Epithelial cell of prostate (primary cell): ENCODE data around the genes APBB3, PCDHA1, PCDHA2, PCDHA5, PCDHA6, PCDHA8, PCDHAC2, PCDHB6, PCDHB7, PCDHB11, PCDHGB2, PCDHGA8, PCDHGA9 and PCDHGA12.

DNA sequence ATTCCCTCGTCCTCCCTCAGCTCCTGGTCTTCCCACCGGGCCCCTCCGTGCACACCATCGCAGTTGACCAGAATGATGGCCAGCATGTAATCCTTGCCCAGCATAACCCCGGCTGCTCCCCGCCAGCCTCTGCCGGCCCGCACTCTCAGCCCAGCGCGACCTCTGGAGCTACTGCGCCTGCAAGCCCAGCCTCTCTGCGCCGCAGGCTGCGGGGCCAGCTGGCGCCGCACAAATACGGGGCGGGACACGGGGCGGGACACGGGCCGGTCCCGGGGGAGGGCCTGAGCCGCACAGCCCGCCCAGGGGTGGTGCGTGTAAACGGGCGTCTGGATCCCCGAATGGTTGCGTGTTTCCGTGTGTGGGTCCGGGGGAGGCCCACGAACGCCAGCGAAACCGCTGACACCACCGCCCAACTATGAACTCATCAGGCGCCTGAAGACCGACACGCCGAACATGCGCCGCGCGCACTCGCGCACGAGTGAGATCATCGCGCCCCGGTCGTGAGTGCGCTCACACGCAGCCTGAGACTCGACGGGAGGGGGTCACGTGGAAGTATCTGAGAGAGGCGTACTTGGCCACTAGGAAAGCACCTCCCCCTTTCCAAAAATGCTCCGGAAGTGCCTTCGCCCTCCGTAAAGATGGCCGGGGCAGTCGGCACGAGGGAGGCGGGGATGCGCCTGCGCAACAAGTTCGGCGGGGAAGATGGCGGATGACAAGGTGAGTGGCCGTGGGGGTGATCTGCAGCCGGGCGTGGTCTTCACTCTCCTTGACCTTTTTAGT is at the start of gene APBB3:
TSS of gene APBB3 (minus strand) at position 457 of the 780 bp plus-strand sequence.
- RRBS, result under 1% methylated on average over 25 of the region's 73 CpGs

DNA sequence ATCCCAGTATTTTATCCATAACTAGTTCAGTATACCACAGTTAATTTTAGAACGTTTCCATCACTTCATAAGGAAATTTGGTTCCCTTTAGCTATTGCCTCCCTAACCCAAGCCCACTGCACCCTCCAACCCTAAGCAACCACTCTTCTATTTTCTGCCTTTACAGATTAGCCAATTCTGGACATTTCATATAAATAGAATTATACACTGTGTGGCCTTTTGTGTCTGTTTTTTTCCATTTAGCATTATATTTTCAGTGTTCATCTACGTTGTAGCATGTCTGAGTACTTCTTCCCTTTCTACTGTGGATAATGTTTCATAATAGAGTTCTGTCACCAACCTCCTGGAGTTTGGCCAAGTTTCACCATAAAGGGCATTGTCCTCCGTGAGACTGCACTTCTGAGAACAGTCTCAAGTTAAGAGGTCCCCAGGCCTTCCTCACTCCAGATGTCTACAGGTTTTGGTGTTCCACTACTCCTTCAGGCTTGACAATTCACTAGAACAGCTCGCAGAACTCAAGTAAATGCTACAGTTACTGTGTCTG is 30.8 kb downstream of the SLC35A4 start:
- RRBS, result no CpG with 5 or more reads among the region's 4 CpGs

GRCh38 chr5:140785943-140786415 is at the start of gene PCDHA1:
Gene PCDHA1, plus strand, starts transcription at chr5:140786140.
- RRBS, result 7% methylated on average over 2 of the region's 11 CpGs

- RRBS, result no CpG with 5 or more reads among the region's 9 CpGs
These were observed at the start of gene PCDHA2 for GRCh38 chr5:140794583-140795054. Gene PCDHA2, plus strand, starts transcription at chr5:140794852.

DNA sequence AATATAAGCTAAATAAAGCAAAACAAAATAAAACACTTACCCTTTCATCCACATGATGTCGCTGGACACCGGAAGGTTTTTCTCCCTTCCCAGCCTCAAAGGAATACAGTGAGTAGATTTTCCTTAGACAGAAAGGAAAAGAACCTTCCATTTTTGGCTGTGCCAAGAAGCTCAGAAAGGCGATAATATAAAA is at the start of gene PCDHA5:
TSS of gene PCDHA5 (plus strand) at position 115 of the 193 bp plus-strand sequence.
- RRBS, result no CpG with 5 or more reads among the region's 3 CpGs

DNA sequence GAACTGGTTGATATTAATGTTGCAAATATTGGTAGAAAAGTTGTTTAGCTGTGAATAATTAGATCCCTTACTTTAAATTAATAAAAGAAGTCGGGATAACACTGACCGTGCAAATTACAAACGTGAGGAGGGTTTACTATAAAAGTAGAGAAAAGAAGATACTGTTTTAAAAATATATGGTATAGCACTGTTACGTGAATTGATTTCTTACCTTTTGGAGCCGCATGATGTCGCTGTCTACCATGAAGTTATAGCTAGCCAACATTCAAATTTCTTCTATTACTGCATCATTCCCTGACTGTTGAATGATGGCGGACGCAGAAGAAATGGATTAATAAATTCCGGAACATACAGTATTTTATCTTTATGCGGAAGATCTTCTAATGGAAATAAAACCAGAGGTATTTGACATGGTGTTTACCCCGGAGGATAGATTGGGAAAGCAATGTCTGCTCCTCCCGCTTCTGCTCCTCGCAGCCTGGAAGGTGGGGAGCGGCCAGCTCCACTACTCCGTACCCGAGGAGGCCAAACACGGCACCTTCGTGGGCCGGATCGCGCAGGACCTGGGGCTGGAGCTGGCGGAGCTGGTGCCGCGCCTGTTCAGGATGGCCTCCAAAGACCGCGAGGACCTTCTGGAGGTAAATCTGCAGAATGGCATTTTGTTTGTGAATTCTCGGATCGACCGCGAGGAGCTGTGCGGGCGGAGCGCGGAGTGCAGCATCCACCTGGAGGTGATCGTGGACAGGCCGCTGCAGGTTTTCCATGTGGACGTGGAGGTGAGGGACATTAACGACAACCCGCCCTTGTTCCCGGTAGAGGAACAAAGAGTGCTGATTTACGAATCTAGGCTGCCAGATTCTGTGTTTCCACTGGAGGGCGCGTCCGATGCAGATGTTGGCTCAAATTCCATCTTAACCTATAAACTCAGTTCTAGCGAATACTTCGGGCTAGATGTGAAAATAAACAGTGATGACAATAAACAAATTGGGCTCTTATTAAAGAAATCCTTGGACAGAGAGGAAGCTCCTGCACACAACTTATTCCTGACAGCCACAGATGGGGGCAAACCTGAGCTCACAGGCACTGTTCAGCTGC is at the start of gene PCDHA6:
TSS of gene PCDHA6 (plus strand) at position 279 of the 1,095 bp plus-strand sequence.
- RRBS, result 22% methylated on average over 3 of the region's 46 CpGs

DNA sequence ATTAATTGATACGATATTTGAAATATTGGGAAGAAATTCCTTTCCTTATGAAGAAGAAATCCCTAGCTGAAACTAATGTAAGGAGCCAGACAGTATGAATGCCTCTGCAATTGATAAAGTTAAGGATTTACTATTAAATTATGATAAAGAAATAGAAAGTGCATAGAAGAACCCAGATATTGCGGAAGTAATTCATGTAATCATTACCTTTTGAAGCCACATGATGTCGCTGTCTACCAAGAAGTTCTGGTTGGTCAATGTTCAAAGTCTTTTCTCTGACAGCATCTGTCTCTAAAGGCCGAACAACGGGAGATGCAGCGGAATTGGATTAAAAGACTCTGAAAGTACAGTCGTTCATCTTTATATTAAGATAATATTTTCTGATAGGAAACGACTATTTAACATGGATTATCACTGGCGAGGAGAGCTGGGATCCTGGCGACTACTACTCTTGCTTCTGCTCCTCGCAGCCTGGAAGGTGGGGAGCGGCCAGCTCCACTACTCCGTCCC is at the start of gene PCDHA8:
TSS of gene PCDHA8 (plus strand) at position 269 of the 510 bp plus-strand sequence.
- RRBS, result no CpG with 5 or more reads among the region's 13 CpGs

DNA sequence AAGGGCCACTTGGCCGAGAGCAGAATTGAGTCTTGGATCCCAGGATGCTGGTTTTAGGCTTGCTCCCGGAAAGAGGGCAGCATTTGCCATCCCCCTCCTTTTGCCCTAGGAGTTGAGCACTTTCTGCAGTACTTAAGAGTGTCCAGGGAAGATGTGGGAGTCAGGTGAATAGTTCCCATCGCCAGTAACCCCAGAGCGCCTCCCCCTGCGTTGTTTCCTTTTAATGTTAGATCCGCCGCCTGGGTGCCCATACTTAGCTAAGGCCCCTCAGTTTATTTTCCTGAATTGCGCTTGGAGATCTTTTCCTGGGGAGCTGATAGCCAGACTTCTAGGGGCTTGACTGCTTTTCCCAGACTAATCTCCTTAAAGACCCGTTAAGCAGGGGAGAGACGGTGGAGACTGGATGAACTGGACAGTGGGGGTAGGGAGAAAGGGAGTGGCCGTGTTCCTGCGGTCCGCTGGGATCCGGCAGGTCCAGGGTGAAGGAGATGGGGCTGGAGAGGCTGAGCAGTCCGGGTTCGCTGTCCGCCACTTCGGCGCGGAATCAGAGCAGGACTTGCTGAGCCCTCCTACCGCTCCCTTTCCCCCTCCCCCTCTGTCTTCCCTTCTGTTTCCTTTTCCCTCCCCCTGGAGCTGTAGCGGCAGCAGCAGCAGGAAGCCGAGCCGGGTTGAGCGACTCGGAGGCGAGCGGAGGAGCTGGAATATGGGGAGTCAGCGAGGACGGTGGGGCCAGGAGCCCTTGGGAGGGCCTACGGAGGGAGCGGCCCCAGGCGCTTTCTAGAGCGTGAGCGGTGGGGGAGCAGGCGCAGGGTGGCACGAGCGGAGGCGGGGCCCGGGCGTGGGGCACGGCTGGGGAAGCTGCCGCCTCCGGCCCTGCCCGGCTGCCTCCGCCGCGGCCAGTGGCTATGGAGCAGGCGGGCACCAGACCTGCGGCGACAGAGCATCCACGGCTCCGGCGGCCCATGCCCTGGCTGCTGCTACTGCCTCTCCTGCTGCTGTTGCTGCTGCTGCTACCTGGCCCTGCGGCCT is at the start of gene PCDHAC2:
TSS of gene PCDHAC2 (plus strand) at position 615 of the 1,029 bp plus-strand sequence.
- RRBS, result under 1% methylated on average over 15 of the region's 55 CpGs

GRCh38 chr5:140966891-140967294 is 617 bp downstream of the PCDHAC2 start:
- RRBS, result 1% methylated on average over 12 of the region's 42 CpGs

DNA sequence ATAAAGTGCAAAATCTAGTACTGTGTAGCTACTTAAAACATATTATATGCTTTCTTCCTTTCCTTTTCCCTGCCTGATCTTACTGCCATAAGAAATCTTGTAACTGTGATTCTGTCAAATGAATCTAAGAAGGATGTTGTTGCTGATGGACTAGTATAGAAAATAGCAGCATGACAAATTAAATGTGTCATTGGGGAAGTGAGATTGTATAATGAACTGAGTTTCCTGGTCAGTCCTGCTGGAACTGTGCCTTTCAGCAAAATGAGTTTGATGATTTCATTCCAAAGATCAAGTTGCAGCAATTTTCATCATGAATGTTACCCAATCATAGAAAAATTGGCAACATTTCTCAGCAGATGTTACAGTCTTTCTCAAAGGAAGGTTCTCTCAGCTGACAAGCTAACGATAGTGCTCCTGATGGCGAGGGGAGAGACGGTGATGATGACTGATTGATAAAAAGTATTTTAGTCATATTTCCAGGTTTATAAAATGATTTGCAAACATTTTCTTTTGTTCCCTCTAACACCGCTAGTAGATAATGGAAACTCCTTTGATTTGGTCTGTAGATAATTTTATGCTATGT is 10.7 kb downstream of the PCDHAC2 start:
- RRBS, result no CpG with 5 or more reads among the region's 4 CpGs

- RRBS, result no CpG with 5 or more reads among the region's 12 CpGs
These were observed 35.0 kb downstream of the PCDHAC2 start for GRCh38 chr5:141001165-141001829.

DNA sequence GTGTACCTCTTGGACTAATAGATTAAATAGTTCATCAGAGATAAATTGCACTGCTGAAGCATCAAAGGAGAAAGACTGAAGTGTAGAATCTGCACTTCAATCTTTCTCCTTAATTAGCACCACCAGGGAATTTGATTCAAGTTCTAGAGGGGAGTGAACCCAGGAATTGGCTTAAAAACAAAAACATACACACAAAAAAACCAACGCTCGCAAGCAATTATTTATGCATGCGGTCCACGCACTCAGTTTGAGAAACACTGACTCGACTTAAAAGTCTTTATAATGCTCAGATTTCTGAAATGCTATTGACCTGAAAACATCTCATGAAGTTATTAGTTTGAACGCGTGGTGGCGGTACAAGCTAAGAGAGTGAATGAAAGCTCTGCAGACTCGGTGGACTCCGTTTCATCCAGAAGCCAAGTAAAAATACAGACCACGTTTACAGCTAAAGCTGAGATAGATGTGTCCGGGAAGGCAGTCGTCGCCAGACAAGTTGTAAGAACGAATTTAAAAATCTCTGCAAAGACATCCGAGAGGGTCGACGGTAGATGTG is at the start of gene PCDHB6:
TSS of gene PCDHB6 (plus strand) at position 403 of the 553 bp plus-strand sequence.
- RRBS, result no CpG with 5 or more reads among the region's 18 CpGs

GRCh38 chr5:141172329-141172958 is at the start of gene PCDHB7:
Gene PCDHB7, plus strand, starts transcription at chr5:141172644.
- RRBS, result no CpG with 5 or more reads among the region's 16 CpGs

GRCh38 chr5:141199306-141199930 is at the start of gene PCDHB11:
Gene PCDHB11, plus strand, starts transcription at chr5:141199627.
- RRBS, result no CpG with 5 or more reads among the region's 13 CpGs

DNA sequence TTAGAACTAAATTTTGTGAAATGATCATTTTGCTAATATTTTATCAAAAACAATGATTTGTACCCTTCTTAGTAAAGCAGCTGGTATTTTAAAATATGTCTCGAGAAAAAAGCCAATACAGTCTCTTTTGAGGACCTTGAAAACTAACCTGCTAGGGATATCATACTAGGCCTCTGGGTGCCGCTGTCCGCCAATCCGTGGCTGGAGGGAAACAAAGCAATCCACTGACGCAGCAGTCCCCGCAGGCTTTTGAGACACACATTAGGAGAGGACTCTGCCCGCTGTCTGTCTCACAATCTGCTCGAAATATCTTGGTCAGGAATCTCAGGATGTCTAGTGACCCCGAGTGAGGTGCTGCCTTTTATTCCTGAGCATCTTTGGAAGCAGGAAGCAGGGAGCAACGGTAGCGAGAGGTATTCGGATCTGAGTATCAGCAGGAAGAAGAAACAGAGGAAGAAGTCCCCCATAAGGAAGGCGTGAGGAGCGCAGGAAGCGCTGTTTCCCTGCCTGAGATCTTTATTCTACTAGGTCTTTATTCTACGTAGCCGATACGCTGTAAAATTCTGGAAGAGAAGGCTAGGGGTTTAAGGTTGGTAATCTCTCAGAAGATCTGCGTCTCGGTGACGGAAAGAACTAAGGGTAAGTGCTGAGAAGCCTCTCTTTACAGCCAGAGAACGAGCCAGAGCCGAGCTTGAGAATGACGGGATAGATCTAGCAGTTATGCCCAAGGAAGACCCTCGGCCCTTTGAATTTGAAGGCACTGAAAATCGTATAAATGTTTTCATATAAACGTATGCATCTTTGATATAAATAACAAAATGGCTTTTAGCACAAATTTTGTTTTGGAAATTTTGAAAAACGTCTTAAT is 4.1 kb upstream of the PCDHGA1 start:
- RRBS, result no CpG with 5 or more reads among the region's 28 CpGs

GRCh38 chr5:141359739-141360676 is at the start of gene PCDHGB2:
Gene PCDHGB2, plus strand, starts transcription at chr5:141359994.
- RRBS, result 7% methylated on average over 5 of the region's 30 CpGs

GRCh38 chr5:141392215-141392917 is at the start of gene PCDHGA8:
Gene PCDHGA8, plus strand, starts transcription at chr5:141392633.
- RRBS, result no CpG with 5 or more reads among the region's 21 CpGs

DNA sequence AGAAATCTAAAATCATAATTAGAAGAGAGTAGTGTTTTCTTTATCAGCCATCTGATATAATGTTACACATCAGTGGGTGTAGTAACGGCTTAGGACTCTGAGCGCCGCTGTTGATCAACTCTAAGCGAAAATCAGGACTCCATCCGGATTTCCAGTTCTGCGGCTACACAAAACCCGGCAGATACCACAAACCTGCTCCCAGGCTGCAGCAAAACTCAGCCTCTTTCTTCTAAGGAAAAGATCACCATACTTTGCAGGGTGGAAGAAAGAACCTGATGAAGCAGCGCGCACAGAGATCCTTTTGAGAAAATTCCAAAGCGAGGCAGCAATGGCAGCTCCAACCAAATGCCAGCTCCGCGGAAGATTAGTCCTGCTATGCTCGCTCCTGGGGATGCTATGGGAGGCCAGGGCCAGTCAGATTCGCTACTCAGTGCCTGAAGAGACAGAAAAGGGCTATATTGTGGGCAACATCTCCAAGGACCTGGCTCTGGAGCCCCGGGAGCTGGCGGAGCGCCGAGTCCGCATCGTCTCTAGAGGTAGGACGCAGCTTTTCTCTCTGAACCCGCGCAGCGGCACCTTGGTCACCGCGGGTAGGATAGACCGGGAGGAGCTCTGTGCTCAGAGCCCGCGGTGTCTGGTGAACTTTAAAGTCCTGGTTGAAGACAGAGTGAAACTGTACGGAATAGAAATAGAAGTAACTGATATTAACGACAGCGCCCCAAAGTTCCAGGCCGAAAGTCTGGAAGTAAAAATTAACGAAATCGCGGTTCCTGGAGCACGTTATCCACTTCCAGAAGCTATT is at the start of gene PCDHGA9:
TSS of gene PCDHGA9 (plus strand) at position 154 of the 802 bp plus-strand sequence.
- RRBS, result no CpG with 5 or more reads among the region's 37 CpGs

GRCh38 chr5:141430377-141431114 is at the start of gene PCDHGA12:
Gene PCDHGA12, plus strand, starts transcription at chr5:141430507.
- RRBS, result 9% methylated on average over 3 of the region's 33 CpGs

DNA sequence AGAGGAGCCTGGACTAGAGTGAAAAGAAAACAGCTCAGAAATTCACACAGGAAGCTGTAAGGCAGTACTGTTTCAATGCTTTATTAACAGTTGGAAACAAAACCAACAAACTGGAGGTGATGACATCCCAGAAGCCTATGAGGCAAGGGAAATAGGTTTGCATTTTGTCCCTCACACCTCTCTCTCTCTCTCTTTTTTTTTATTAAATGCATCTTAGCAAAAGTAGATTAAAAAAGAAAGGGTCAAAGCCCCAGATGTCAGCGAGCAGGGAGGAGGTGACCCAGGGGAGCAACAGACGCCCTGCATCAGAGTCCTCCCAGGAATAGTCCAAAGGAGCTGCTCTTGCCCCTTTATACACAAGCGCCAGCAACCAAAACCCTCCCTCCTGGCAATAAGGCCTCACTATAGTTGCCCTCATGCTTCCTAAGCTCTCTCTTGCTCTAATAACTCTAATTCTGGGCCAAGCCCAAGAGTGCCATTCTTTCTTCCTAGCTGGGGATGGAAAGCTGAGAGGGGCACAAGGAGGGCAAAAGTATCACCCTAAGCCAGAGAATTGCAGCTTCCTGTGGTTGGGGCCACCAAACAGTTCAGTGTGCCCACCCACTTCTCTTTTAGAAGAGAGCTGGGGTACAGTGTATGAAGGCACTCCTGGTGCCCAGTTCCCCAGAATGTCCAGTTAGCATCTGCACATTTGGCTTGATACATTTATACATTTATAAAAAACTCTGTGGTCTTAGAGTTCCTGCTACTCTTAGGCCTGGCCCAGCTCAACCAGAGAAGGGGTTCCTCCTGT is 26.3 kb downstream of the PCDHGC5 start:
- RRBS, result no CpG with 5 or more reads among the region's 3 CpGs